H1 (cell line): ENCODE results near the gene GPR160.

- RRBS, result no CpG with 5 or more reads among the region's 10 CpGs
CAGE:
- cytosol, long polyA plus RNA, result no peak
- long polyA plus RNA, result no peak
- nucleus, long polyA plus RNA, result no peak
Observed at GRCh38 chr3:169932030-169932663, 20.8 kb downstream of the SAMD7 start.

- RRBS, result no CpG with 5 or more reads among the region's 1 CpG
CAGE:
- cytosol, long polyA plus RNA, result no peak
- long polyA plus RNA, result no peak
- nucleus, long polyA plus RNA, result no peak
Observed at GRCh38 chr3:169940180-169940577, 26.4 kb upstream of the SEC62 start.

DNA sequence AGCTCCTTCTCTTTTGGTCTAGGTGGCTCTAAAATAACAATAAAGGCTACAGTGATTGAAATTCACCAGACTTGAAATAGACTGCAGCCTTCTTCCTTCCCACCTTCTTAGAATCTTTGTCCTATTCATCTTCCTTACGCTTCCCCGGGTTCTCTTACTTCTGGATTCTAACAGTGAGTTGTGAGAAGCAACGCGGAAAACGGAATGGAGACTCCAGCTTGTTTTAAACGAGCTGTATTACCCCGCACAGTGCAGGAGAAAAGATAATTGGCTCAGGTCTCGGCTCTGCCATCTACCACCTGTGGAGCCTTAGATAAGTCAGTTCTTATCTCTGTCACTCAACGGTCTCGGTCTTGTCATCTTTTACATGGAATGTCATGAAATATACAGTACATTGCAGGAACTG, 616 bp upstream of the SEC62 start:
- RRBS, result no CpG with 5 or more reads among the region's 10 CpGs
CAGE:
- cytosol, long polyA plus RNA, result no peak
- long polyA plus RNA, result no peak
- nucleus, long polyA plus RNA, result no peak

GRCh38 chr3:170037392-170038571, at the start of gene GPR160:
Gene GPR160 (plus strand): TSS chr3:170037995.
- RRBS, result 1% methylated on average over 23 of the region's 88 CpGs
CAGE:
- cytosol, long polyA plus RNA, result start-site peak on the plus strand at chr3:170037934-170038019, 15 reads; start-site peak on the plus strand at chr3:170038141-170038197, 199 reads
- long polyA plus RNA, result no peak
- nucleus, long polyA plus RNA, result no peak

DNA sequence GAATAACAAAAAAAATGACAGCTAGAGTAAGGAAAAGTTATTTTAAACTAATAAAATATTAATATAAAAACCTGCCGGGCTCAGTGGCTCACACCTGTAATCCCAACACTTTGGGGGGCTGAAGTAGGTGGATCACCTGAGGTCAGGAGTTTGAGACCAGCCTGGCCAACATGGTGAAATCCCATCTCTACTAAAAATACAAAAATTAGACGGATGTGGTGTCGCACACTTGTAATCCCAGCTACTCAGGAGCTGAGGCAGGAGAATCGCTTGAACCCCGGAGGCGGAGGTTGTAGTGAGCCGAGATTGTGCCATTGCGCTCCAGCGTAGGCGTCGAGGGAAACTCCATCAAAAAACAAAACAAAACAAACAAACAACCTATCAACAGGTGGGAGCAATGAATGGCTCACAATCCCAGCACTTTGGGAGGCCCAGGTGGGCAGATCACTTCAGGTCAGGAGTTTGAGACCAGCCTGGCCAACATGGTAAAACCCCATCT, 4.7 kb downstream of the SKIL start:
- RRBS, result no CpG with 5 or more reads among the region's 11 CpGs
CAGE:
- cytosol, long polyA plus RNA, result no peak
- long polyA plus RNA, result no peak
- nucleus, long polyA plus RNA, result no peak

DNA sequence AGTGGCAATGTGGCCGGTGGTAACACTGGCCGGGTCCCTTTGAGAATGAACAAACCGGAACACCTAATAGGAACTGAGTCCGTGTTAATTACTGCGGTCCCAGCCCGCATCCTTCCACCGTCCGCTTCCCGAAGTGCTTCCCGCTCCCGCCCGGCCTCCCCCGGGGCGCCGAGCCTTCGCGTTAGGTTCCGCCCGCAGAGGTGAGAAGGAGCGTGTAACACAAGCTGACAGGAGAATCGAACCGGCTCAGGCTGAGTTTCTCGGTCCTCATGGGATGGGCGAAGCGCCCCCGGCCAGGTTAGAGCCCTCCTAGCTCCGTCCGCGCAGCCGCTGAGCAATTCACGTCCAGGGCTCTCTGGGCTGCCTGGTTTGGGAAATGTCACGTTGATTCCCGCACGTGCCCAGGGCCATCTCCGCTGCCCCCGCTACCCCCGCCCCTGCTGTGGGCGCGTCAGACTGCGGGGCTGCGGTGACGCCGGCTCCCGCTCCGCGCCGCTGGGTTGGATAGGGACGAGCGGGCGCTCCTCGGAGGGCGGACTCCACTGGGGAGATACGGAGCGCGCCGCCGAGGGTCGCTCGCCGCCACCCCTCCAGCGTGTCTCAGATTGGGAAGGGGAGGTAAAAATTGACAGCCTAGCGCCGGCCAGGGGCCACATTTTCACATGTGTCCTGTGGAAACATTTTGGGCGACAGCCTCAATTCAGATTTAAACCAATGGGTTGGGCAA, 998 bp downstream of the CLDN11 start:
- RRBS, result 7% methylated on average over 22 of the region's 64 CpGs
CAGE:
- cytosol, long polyA plus RNA, result no peak
- long polyA plus RNA, result no peak
- nucleus, long polyA plus RNA, result no peak

- RRBS, result no CpG with 5 or more reads among the region's 3 CpGs
CAGE:
- cytosol, long polyA plus RNA, result no peak
- long polyA plus RNA, result no peak
- nucleus, long polyA plus RNA, result no peak
Observed at GRCh38 chr3:170470660-170471098, 52.0 kb downstream of the CLDN11 start.

- RRBS, result no CpG with 5 or more reads among the region's 2 CpGs
CAGE:
- cytosol, long polyA plus RNA, result no peak
- long polyA plus RNA, result no peak
- nucleus, long polyA plus RNA, result start-site peak on the minus strand at chr3:170866845-170866885, 33 reads
Observed at GRCh38 chr3:170866654-170866990, 3.4 kb downstream of the RPL22L1 start.

- RRBS, result no CpG with 5 or more reads among the region's 5 CpGs
CAGE:
- cytosol, long polyA plus RNA, result no peak
- long polyA plus RNA, result no peak
- nucleus, long polyA plus RNA, result start-site peak on the minus strand at chr3:170867166-170867658, 15 reads
Observed at GRCh38 chr3:170867044-170868328, 2.5 kb downstream of the RPL22L1 start.

DNA sequence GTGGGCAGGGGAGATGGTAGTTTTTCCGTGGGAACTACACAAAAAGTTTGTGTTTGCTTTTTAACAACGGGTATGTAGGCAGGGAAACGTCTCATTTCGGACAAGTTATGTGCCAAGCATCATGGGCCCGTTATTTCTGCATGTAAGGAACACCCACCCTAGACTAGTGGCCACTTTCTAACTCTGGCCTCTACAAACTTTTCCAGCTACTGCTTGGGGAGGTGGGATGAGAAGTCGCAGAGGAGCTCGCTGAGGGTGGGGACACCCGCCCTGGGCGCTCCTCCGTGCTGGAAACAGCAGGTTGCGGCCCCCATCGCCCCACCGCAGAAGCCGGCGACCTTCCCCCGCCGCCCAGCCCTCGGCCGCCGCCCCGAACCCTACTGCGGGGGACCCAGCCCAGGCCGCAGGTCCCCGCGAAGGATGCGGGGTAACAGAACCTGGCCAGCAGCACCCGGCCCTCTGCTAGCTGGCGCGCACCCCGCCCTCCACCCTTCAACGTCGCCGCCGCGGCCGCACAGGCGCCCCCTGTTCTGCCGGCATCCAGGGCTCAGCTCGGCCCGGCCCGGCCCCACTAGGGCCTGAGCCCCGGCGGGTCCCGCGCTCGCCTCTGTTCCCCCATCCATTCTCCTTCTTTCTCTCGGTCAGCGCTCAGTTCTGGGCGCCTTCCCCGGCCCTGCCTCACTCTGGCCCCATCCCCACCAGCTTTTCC, 475 bp downstream of the EIF5A2 start:
- RRBS, result 2% methylated on average over 19 of the region's 50 CpGs
CAGE:
- cytosol, long polyA plus RNA, result no peak
- long polyA plus RNA, result no peak
- nucleus, long polyA plus RNA, result no peak

DNA sequence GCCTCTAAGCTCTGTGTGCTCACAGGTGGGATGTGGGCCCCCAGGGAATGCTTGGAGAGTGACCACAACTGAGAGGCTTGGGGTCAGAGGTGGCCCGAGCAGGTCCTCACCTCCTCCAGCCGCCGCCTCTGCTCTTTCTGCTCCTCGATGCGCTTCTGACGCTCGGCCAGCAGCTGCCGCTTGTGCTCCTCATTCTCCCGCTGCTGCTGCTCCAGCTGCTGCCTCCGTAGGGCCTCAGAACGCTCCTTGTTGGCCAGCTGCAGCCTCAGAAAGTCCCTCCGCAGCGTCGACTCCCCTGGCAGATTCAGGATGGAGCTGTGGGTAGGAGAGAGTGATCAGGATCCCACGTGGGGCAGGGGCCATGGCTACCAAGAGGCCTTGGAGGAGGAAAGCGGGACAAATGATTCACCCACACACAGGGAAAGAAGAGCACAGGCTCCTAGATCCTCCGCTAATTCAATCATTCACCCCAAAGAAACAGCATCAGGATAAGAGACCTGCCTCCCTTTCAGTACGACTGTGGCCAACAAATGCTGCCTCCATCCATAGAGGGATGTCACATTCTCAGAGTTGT, 130.9 kb upstream of the SLC2A2 start:
- RRBS, result no CpG with 5 or more reads among the region's 18 CpGs
CAGE:
- cytosol, long polyA plus RNA, result no peak
- long polyA plus RNA, result no peak
- nucleus, long polyA plus RNA, result no peak

DNA sequence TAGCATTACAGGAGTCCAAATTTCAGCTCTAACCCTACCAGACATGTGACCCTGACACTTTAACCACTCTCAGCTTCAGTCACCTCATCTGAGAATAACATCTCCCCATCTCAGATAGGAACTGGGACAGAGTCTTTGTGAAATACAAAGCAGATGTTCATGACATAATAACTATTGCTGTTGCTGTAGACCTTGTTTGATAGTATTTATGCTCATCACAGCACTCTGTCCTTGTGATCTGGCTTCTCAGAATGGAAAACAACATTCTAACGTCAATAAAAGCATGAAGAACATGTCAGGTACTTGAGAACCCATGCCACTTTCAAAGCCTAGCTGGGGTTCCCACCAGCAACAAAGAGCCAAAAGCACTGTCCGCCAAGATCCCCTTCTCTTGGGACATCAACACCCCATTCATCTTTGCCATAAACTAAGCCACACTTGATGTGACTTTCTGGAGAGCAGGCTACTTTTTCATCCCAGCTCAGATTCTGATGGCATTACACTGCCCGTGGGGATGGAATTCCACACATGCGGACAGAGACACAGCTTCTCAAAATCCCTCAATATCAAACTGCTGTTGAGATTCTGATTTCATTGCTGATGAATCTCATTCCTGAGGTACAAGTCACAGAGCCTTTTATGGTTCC, 202.8 kb downstream of the TNIK start:
- RRBS, result no CpG with 5 or more reads among the region's 4 CpGs
CAGE:
- cytosol, long polyA plus RNA, result no peak
- long polyA plus RNA, result no peak
- nucleus, long polyA plus RNA, result no peak

GRCh38 chr3:171458614-171458982, 1.6 kb downstream of the TNIK start:
- RRBS, result no CpG with 5 or more reads among the region's 5 CpGs
CAGE:
- cytosol, long polyA plus RNA, result no peak
- long polyA plus RNA, result no peak
- nucleus, long polyA plus RNA, result no peak

DNA sequence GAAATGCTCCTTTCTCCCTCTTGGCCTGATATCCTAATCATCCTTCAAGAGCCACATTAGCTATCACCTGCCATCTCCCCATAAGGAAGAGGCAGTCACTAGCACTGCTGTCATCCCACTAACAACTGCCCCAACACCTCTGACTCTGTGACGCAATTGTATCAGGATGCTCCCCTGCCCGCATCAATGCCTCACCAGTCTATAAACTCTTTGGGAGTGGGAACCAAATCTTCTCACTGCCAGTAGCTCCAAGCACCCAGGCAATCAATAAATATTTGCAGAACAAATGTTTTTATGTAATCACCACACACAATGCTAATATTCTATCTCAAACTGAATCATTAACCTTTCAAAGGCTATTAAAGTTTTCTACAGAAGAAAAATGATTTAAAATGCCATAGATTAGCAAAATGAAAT, 131.4 kb downstream of the PLD1 start:
- RRBS, result no CpG with 5 or more reads among the region's 2 CpGs
CAGE:
- cytosol, long polyA plus RNA, result no peak
- long polyA plus RNA, result no peak
- nucleus, long polyA plus RNA, result no peak

DNA sequence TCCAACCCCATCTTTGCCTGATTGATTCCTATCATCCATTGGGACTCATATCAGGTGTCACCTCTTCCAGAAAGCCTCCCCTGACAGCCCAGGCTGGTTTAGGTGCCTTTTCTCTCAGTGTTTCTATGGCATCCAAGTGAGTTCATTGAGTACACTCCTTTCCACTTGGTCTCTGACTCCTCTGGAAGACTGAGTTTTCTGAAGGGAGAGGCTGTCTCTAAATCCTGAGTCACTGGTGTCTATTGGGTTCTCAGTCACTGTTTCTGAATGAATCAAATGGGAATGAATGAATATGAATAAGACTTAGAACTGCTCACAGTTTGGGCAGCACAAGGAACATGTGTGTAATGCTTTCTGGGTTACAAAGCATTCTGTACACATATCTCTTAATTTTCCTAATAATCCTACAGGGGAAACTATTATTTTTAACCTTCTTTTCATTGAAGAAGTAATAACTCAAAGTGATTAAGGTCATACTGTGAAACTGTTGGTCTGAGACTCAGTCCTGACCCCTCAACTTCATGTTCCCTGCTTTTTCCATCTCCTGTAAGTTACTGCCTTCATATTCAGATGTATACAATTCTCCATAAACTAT, 56.2 kb downstream of the PLD1 start:
CAGE:
- cytosol, long polyA plus RNA, result no peak
- long polyA plus RNA, result no peak
- nucleus, long polyA plus RNA, result no peak

GRCh38 chr3:171833714-171834345, 9.3 kb upstream of the TMEM212 start:
- RRBS, result no CpG with 5 or more reads among the region's 3 CpGs
CAGE:
- cytosol, long polyA plus RNA, result no peak
- long polyA plus RNA, result no peak
- nucleus, long polyA plus RNA, result no peak

- RRBS, result no CpG with 5 or more reads among the region's 5 CpGs
CAGE:
- cytosol, long polyA plus RNA, result no peak
- long polyA plus RNA, result no peak
- nucleus, long polyA plus RNA, result no peak
Observed at GRCh38 chr3:171835209-171835449, 8.0 kb upstream of the TMEM212 start.

DNA sequence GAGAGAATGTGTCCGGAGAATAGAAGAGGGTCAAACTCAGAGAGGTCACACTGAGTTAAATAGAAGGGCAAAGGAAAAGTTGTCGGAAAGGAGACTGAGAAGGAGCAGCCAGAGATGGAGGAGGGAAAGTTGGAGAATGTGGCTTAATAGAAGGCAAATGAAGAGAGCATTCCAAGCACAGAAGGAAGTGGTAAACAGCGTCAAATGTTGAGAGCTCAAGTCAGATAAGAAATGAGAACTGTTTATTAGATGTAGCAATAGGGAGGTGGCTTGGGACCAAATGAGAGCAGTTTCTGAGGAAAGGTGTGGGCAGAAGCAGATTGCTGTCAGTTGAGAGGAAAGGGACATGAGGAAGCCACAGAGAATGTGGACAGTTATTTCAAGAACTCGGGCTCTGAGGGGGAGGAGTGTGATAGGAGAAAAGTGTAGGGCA, 64.0 kb upstream of the FNDC3B start:
- RRBS, result no CpG with 5 or more reads among the region's 4 CpGs
CAGE:
- cytosol, long polyA plus RNA, result no peak
- long polyA plus RNA, result no peak
- nucleus, long polyA plus RNA, result no peak

- RRBS, result no CpG with 5 or more reads among the region's 26 CpGs
CAGE:
- cytosol, long polyA plus RNA, result no peak
- long polyA plus RNA, result no peak
- nucleus, long polyA plus RNA, result start-site peak on the plus strand at chr3:172040210-172040346, 19 reads
Observed at GRCh38 chr3:172040015-172040347, 603 bp downstream of the FNDC3B start.

- RRBS, result 2% methylated on average over 50 of the region's 85 CpGs
CAGE:
- cytosol, long polyA plus RNA, result start-site peak on the plus strand at chr3:172040507-172040589, 99 reads
- long polyA plus RNA, result start-site peak on the plus strand at chr3:172040500-172040606, 111 and 166 reads in 2 replicates
- nucleus, long polyA plus RNA, result start-site peak on the plus strand at chr3:172040530-172040569, 132 reads
Observed at GRCh38 chr3:172040348-172041368, 1.3 kb downstream of the FNDC3B start.